Camera-type eye (tissue), 1 donor: Measurements from ENCODE around the gene GNAZ.

- RAMPAGE, long total RNA = no peak
These were observed 9.0 kb upstream of the AIFM3 start for GRCh38 chr22:20958115-20958427.

DNA sequence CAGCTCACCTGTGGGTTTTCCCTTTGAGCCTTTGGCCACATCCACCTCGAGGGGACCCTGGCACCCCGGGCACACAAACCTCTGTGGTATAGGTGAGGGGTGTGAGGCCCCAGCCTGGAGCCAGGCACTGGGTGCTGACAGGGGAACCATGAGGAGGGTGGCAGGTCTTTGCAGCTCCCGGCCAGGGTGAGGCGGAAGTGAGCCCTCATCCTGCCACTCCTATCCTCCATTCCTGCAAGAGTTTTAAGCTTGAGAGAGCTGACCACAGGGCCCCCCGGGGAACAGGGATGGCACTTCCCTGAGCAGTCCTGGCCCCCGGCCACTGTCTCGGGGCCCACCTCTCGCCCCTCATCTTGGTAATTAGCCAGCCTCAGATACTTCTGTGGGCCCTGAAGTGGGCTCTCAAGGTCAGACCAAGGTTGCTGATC is 19.1 kb upstream of the TMEM191C start:
- RAMPAGE, long total RNA = no peak

- RAMPAGE, long total RNA = no peak
These were observed 31.0 kb downstream of the PPIL2 start for GRCh38 chr22:21696680-21697378.

DNA sequence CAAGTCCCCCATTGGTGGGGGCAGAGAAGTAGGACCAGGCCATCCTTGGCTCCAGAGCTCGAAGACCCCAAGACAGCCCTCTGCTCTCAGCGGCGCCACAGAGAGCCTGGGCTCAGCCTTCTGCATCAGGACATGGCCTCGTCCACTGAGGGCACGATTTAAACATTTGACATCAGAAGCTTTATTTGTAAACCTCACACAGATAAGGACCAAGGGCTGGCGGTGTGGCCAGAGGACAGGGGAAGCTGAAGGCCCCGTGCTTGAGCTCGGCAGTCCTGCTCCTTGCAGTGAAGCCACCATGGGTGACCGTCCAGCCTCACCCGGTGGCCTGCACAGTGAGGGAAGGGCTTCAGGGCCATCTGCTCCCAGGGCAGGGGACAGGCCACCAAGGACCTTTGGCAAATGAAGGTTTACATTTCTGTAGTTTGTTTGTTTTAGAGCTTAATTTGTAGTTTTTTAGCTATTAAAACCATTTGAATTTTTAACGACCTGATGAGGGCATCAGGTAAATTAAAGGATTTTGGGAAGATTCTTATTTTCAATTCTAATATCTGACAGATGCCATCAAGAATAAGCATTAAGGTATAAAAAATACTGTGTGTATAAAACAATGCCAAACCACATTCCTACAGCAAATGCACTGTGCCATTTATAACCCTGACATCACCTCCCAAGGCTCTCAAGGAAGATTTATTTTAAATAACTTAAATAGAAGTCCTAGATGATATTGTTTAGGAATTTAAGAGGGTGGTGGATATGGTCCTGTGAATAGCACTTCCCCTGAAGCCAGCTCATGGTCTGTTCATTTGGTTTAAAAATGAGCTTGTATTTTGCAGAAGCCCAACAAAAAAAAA is 31.8 kb downstream of the PPIL2 start:
- RAMPAGE, long total RNA = no peak

DNA sequence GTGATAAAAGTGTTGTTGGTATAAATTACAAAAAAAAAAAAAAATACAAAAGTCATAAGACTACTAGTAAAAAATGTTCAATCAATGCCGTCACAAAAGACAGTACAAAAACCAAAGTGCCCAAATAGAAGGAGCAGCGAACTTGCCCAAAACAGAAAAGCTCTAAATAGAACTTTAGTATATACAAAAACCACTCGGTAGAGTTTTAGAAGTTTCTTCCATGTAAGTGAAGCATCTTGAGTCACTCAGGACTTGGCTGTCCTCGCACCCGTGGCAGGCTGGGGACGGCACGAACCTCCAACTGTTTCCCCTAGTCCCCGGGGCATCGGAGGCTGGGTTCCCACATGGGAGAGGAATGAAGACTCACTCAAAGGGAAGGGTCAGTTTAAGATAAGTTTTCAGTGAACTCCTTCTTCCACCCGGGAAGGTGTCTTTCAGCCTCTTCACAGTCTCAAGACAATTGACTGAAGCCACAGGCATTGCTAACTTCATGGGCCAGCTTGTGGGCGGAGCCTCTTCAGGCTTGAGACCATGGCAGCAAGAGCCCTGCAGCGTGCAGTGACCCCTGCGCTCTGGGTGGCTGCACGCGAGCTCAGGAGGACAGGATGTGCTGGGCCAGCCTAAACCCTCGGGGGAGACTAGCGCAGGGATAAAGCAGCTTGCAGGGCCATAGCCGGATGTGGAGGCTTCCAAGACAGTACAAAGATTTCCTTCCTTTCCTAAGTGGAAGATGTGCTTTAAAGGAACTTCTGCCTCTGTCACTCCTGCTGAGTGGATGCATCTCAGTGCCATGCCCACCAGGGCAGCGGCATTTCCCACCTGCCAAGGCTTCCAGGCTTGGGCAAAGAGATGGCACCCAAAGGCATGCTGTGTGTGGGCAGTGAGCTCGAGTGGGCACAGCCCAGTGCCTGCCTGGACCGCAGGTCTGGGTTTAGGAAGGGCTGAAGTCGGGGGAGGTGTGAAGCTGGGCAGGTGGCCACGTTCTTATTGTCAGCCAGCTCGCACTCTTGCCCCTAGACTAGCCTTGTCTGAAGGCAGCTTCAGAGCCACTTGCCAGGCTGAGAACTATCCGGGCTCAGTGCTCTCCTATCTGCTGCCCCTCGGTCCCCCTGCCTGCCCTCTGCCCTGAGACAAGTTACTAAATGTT is 32.8 kb downstream of the PPIL2 start:
- RAMPAGE, long total RNA = no peak

GRCh38 chr22:21734648-21734912 is 1.0 kb downstream of the YPEL1 start:
- RAMPAGE, long total RNA = no peak

- RAMPAGE, long total RNA = no peak
These were observed 689 bp downstream of the YPEL1 start for GRCh38 chr22:21734934-21735275.

DNA sequence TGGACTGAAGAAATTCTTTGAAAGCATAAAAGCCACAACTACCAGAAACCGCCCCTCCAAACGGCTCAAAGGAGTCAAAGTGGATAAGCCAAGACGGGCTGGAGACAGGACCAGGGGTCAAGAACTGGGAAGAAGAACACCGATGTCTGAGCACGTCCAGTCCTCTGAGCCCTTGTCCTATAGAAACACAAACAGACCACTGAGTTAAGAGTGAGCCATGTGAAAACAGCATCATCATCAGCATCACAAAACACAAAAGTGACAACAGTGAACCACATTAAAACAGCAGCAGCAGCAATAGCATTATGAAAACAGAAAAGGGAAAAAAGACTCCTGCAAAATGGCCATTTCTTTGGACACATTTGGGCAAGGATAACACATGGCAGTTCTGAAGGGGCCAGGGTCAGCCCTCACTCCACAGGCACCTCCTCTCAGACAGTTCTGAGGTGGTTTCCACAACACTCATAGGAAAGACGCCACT is 28.5 kb upstream of the YPEL1 start:
- RAMPAGE, long total RNA = no peak

- RAMPAGE, long total RNA = no peak
These were observed 52.2 kb upstream of the YPEL1 start for GRCh38 chr22:21787365-21788618.

- RAMPAGE, long total RNA = no peak
These were observed 64.3 kb downstream of the MAPK1 start for GRCh38 chr22:21803026-21803625.

DNA sequence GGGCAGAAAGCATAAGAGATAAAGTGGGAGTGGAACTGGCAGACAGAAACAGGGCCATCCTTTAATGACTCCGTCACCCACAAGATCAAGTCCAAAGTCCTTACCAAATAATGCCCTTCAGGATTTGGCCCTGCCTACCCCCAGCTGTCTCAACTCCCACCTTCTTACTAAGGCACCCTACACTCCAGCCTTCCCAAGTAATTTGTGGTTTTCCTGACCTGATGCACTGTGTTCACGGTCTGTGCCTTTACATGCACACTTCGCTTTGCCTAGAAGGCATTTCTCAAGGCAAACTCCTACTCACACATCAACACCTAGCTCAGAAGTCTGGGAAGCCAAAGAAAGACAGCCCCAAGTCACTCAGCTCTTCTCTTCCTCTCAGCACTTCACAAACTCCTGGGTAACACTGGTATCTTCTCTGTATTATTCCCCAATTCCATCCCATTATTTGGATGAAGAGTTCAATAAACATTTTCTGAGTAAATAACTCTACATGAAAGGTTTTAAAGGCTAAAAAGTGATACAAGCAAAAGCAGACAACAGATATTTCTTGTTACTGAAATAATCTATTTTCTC is 5.9 kb downstream of the MAPK1 start:
- RAMPAGE, long total RNA = no peak

DNA sequence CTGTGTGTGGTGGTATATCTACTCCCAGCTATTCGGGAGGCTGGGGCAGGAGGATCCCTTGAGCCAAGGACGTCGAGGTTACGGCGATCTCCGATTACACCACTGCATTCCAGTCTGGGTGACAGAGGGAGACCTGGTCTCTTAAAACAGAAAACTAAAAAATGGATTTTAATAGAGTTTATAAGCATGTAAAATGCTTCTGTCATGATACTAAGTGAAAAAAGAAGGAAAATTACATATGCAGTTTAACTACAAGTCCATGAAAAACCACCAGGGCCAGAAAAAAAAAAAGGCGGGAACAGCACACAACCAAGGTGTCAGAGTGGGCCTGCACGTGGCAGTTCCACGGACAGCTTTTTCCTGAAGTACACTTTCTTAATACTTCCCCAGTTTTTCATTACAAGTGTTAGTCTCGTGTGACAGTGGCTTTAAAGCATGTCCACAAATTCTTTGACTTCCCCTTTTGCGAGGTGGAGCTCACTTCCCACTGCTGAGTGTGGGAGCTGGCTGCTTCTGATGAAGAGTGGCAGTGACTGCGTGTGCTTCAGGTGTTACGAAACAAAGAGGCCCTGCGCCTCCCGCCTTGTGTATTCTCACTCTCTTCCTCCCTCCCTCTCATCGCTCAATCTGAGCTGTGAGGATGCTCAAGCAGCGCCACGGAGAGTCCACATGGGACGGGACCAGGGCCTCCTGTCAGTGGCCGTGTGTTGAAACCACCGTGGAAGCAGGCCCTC is 16.5 kb downstream of the PPM1F start:
- RAMPAGE, long total RNA = no peak

- RAMPAGE, long total RNA = no peak
These were observed 10.2 kb downstream of the PPM1F start for GRCh38 chr22:21942324-21942908.

DNA sequence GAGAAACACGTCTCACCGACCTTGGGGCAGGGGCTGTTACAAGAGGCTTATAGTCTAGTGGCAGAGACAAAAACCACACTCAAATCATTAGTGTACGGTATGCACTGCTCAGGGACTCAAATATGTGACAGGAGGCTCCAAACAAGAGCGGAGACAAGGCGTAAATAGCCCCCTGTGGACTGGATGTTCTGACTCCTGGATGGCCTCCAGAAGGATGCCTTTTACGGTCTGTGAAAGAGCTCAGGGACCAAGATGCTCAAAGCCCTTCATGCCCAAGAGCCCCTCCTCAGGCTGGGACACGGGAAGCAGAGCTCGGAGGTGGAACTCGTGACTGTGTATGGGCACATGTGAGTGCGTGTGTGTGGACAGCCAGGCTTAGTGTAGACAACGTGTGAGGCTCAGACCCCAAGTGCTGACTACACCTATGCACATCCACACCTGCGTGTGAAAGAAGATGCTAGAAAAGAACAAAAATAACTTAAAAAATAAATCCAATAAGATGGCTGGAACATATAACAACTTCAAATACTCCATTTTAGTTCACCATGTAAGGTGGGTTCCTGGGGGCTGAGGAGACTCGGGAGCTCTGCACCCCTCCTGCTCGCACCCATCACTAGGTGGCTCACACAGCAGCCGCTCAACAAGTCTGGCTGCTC is 9.6 kb downstream of the PPM1F start:
- RAMPAGE, long total RNA = no peak

GRCh38 chr22:22042133-22042550 is 59.6 kb upstream of the TOP3B start:
- RAMPAGE, long total RNA = no peak

DNA sequence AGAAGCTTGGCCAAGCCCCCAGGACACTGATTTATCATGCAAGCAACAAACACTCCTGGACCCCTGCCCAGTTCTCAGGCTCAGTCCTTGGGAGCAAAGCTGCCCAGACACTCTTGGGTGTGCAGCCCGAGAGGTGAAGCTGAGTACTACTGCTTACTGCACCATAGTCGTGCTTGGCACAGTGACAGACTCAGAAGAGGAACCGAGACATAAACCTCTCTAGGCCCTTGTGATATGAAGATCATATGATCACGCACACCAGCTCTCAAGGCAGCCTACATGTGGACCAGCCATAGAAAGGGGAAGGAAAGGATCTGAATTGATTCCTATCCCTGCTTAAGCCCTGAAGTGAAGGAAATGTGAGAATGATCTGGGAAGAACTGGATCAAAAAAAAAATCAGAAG is 58.1 kb downstream of the ZNF280B start:
- RAMPAGE, long total RNA = no peak

GRCh38 chr22:23016283-23016620 is 54.1 kb upstream of the GNAZ start:
- RAMPAGE, long total RNA = no peak

GRCh38 chr22:23069516-23070686 is at the start of gene GNAZ:
GNAZ (plus strand) TSS chr22:23070519.
- RAMPAGE, long total RNA = no peak

GRCh38 chr22:23070687-23071252 is 451 bp downstream of the GNAZ start:
- RAMPAGE, long total RNA = no peak

- RAMPAGE, long total RNA = no peak
These were observed 203 bp downstream of the RSPH14 start for GRCh38 chr22:23141692-23141882.